ENCODE measurements around the gene METTL3.

DNA sequence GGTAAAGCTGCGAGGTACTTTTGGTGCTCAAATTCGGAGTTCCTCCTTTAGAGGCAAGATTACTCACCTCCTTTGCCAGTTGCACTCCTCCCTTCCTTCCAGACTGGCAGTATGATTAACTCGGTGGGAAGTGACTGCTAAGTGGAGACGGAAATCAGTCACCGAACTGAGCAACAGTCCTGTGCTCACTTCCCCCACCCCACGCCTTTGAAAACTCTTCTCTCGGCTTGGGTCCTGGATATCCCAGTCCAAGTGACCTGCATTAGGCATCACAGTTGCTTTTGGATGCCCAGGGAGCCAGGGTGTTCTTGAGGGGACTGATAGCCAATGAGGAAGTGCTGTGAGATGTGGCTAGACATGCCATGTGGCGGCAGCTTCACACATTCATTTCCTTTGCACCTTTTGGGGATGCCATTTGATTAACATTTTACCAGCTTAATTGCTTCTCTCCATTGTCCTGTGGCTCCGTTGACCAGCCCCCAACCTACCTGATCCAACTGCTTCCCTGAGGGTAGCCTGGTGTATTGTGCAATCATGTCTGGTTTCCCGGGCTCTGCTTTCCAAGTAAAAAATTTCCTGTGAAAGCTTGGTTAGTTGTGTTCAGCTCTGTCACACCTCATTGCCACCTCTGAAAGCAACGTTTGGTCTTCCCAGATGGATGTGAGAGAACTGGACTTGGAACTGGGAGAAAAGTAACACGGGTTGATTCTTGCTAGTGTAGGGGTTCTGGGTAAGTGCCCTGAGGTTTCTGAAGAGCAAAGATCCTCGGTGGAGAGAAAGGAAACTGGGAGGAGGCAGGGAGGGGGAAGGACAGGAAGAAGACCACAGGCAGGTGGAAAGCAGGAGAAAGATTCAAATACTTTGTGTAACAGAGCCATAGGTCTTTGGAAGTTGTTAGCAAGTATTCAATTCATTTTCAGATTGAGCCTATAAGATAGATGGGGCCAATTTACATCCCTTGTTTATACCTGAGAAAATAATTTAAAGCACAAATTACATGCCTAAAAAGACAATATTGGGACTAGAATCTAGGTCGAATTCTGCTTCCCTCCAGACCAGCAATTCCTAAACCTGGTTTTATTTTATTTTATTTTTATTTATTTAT, 1.1 kb downstream of the PNP start:
- RRBS, result no CpG with 5 or more reads among the region's 14 CpGs

- RRBS, result no CpG with 5 or more reads among the region's 6 CpGs
These were observed 7.8 kb downstream of the PNP start for GRCh38 chr14:20476573-20477755.

GRCh38 chr14:20624614-20625105, 16.8 kb downstream of the OR6S1 start:
- RRBS, result no CpG with 5 or more reads among the region's 21 CpGs

DNA sequence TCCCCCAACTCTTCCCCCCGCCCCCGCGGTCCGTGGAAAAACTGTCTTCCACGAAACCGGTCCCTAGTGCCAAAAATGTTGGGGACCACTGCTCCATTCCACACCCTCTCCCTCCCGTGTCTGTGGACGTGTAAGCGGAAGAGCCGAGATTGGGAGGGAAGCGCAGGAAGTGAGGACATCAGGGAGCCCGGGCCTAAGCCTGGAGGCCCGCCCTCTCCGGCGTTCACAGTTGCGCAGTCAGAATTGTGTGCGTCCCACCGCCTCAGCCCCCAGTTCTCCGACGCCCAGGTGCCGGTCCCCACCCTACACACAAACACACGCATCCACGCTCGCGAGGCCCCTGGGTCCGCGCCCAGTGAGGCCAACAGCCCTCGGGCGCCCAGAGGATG, 1.7 kb upstream of the RNASE4 start:
- RRBS, result 2% methylated on average over 10 of the region's 29 CpGs

DNA sequence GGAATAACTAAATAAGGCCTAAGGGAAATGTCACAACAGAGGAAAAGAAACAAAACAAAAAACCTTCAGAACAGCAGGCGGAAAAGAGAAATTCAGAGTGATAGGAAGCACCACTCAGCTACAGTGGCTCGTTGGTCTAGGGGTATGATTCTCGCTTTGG, 589 bp upstream of the RNASE4 start:
- RRBS, result no CpG with 5 or more reads among the region's 3 CpGs

GRCh38 chr14:20687338-20688073, 1.1 kb upstream of the ANG start:
- RRBS, result no CpG with 5 or more reads among the region's 5 CpGs

DNA sequence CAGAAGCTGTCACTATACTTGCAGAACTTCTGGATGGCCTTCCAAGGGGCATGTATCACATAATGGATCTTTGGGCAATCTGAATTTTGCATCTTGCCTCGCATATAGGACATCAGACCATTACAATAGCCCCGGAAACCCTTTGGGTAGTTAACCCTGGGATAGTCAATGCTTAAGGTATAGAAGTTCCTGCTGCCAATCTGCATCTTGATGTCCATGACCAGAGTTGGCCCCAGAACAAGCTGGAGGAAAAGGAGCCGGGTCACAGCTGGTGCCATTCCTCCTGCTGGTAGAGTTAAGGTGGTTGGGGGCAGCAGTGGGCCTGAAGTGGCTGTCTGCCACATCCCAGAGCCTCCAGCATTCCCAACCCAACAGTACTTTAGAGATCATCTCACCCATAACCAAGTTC, 592 bp downstream of the RNASE13 start:
- RRBS, result no CpG with 5 or more reads among the region's 3 CpGs

- RRBS, result 7% methylated on average over 2 of the region's 45 CpGs
These were observed 1.2 kb downstream of the ARHGEF40 start for GRCh38 chr14:21070986-21072044.

DNA sequence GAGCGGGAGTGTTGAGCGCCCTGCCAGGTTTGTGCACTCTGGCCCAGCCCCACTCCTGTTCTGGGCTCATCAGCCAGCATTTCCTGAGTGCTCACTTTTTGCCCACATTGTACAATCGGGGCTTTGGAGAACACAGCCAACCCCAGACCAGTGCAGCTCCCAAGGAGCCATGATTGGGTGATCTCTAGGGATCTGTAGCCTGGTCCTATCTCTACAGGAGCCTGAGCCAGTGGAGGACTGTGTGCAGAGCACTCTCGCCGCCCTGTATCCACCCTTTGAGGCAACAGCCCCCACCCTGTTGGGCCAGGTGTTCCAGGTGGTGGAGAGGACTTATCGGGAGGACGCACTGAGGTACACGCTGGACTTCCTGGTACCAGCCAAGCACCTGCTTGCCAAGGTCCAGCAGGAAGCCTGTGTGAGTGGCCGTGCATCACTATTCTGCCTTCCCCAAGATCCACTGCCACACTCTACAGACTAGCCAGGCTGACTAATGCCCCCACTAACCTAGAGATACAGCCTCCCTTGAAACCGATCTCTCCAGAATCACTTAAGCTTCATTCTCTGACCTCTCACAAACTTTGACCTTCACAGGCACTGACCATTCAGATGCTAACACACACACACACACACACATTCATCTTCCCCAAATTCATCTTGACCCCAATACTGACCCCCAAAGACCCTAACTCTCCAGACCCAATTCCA, 2.9 kb downstream of the ARHGEF40 start:
- RRBS, result no CpG with 5 or more reads among the region's 10 CpGs

GRCh38 chr14:21254820-21255322, 14.4 kb downstream of the HNRNPC start:
- RRBS, result no CpG with 5 or more reads among the region's 8 CpGs

- RRBS, result no CpG with 5 or more reads among the region's 4 CpGs
These were observed 26.7 kb downstream of the SUPT16H start for GRCh38 chr14:21357012-21357532.

GRCh38 chr14:21397213-21397681, 13.4 kb upstream of the SUPT16H start:
- RRBS, result no CpG with 5 or more reads among the region's 3 CpGs

DNA sequence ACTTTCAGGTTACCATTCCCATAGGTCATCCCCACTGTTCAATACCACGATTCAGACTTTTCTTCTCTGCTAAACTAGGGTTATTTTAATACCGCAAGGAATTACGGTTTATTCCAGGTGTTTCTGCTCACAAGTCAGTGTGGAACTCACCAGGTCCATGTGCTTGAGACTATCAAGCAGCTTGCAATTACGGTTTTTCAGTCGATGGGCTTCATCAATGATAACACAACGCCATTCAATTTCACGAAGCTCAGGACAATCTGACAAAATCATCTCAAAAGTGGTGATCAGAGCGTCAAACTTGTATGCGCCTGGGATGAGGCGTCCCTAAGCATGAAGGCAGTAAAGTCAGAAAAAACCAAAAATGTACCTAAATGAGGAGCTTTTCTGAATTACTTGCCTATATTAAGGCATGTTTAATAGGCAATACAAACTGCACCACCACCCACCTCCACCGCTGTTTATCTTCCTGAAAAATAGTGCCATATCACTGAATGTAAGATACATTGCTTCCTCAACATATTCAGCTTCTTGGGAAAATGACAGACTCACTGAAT, 23.0 kb upstream of the SUPT16H start:
- RRBS, result no CpG with 5 or more reads among the region's 11 CpGs

GRCh38 chr14:21510271-21511401, at the start of gene METTL3:
METTL3 (minus strand) TSS chr14:21511340.
- RRBS, result 1% methylated on average over 3 of the region's 49 CpGs

DNA sequence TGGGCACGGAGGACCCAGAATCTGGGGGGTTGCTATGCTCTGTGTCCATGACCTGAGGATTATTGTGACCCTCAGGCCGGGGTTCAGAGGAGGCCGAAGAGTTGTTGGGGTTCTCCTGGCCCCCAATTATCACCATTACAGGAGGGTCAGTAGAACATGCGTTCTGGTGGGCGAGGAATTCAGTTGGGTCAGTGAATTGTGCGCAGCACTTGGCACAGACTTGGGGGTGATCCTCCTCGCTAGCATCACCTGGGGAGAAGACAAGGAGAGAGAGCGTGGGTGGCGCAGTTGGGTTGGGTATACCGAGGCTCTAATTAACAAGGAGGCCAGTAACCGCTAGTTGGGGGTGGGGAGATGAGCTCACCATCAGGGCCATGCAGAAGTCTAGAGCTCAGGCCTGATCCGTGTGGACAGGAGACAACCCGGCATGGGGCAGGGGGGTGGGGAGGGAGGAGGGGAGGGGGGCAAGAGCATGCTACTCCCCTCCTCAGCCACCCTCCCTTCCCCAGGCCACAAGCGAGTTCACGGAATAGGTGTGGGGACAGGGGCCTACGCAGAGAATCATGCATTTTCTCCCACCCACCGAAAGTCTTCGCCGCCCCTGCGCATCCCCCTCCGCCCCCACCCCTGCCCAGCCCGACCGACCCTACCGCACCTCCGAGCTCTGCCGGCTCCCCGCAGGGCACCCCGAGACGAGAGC, 590 bp downstream of the SALL2 start:
- RRBS, result no CpG with 5 or more reads among the region's 29 CpGs

DNA sequence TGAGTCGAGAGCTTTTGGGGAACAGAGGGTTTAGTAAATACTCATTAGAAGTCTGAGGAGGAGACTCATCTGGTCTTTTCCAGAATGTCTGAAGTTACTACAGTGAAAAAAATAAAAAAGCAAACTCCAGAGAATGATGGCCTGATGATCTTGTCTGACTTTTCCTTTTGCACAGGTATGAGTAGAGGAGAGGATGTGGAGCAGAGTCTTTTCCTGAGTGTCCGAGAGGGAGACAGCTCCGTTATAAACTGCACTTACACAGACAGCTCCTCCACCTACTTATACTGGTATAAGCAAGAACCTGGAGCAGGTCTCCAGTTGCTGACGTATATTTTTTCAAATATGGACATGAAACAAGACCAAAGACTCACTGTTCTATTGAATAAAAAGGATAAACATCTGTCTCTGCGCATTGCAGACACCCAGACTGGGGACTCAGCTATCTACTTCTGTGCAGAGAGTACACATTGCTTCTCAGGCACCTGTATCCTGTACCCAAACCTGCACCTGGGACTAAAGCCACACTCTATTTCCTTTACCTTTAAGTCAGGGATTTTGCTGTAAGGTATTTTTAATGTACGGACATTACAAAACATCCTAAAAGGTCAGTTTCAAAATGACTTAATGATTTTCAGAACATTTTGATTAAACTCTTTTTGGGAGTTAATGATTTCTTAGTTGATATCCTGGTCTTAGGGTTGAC, 75.8 kb upstream of the OR4E1 start:
- RRBS, result no CpG with 5 or more reads among the region's 6 CpGs

DNA sequence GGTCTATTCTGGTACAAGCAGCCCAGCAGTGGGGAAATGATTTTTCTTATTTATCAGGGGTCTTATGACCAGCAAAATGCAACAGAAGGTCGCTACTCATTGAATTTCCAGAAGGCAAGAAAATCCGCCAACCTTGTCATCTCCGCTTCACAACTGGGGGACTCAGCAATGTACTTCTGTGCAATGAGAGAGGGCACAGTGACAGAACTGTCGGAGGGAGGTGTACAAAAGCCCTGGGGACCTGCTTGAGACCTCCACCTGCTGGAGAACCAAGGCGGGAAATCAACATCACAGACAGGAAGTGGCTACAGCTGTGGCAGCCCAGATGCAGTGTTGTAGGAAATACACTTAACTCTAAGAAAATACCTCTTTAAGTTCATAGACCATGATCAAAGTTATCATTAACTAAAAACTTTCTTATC, 250.9 kb upstream of the OR4E1 start:
- RRBS, result no CpG with 5 or more reads among the region's 5 CpGs

DNA sequence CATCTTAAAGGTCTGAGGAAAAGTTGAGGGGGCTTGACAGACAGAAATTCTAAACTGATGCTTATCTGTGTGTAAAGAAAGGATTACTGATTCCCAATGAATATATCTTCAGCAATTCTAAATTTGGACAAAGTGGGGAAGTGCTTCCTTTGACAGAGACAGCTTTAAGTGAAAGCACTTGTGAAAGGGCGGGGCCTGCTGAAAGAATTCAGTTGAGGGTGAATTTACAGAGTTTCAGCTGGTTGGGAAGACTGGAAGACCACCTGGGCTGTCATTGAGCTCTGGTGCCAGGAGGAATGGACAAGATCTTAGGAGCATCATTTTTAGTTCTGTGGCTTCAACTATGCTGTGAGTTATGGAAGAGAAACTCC, 412.5 kb upstream of the OR4E1 start:
- RRBS, result no CpG with 5 or more reads among the region's 1 CpG

DNA sequence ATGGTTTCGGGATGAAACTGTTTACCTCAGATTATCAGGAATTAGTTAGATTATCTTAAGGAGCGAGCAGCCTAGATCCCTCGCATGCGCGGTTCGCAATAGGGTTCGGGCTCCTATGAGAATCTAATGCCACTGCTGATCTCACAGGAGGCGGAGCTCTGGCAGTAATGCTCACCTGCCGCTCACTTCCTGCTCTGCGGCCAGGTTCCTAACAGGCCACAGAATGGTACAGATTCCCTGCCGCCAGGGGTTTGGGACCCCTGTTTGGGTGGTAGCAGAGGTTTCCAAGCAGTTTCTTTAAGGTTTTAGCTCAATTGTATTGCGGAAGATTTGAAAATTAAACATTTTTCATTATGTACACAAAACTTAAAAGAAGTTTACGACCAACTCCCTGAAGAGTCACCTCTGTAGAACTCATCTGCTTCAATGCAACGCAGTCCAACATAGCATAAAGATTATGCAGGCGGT, 439.9 kb upstream of the OR4E1 start:
- RRBS, result no CpG with 5 or more reads among the region's 15 CpGs

GRCh38 chr14:22387378-22388265, 201.4 kb downstream of the DAD1 start:
- RRBS, result no CpG with 5 or more reads among the region's 23 CpGs